ENCODE results near the genes SLC25A44, BGLAP and RHBG.

DNA sequence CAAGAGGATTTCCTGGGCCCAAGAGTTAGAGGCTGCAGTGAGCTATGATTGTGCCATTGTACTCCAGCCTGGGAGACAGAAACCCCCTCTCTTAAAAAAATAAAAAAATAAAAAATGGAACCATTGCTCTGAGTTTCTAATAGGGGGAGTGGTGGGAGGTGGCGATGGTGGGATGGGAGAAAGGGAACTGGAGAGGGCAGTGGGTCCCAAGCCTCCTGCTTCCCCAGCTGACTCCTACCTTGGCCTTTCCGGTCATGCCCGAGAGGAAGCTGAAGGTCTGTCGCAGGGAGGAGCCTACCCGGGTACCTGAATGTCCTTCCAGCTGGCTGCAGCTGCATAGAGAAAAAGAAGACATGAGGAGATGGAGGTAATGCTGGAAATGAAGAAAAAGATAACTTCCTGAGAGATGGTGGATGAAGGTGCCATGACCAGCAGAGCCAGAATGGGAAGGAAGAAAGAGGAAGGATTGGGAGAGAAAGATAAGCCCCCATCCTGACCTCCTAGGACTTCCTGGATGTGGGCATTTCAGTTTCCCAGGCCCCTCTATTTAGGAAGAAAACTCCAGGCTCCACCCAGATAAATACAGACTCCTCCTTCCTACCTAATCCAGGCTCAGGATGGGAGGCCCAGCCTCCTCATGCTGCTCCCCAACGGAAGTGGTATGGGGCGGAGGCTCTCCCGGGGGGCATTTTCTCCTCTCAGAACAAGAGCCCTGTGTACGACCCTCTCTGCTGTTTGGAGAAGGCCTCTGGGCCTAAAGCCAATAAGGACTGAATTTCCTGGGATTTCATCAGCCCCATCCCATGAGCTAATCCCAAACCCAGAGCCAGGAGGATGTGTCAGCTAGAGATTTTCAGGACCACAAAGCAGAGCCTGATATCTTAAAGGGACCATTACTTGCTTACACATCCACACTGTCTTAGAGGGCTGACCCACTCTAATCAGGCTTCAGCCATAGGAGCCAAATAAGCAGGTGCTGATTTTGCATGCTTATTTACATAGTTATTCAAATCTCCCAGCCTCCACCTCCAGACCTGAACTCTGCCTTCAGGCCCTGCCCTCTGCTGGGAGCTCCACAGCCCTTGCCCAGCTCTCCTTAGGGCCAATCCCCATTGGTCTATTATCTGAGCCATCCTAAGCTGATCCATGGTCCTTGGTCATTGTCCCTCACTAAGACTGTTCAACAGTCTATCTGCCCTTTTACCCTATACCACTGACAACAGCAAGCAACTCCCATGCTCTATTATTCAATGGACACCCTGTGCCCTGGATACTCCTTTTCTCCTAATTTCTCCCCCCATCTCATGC is 5.0 kb upstream of the ARHGEF2 start:
- PRO-cap, result no peak
- RAMPAGE, long total RNA, result no peak

DNA sequence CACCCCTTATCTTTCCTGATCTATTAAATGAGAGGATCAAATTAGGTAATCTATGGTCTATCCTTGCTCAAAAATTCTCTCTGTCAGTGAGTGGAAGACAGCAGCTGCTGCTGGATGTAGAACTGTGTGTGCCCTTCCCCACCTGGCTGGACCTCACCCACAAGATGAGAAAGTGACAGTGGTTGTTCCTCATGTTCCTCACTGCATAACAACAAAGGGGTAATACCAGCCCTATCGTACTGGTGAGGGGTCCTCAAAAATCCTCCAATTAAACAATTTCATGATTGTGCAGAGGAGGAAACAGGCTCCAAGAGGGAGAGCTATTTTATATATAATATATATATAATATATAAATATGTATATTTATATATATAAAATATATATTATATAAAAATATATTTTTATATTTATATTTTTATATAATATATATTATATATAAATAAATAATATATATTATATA is 16.8 kb downstream of the SSR2 start:
- PRO-cap, result no peak
- RAMPAGE, long total RNA, result no peak

DNA sequence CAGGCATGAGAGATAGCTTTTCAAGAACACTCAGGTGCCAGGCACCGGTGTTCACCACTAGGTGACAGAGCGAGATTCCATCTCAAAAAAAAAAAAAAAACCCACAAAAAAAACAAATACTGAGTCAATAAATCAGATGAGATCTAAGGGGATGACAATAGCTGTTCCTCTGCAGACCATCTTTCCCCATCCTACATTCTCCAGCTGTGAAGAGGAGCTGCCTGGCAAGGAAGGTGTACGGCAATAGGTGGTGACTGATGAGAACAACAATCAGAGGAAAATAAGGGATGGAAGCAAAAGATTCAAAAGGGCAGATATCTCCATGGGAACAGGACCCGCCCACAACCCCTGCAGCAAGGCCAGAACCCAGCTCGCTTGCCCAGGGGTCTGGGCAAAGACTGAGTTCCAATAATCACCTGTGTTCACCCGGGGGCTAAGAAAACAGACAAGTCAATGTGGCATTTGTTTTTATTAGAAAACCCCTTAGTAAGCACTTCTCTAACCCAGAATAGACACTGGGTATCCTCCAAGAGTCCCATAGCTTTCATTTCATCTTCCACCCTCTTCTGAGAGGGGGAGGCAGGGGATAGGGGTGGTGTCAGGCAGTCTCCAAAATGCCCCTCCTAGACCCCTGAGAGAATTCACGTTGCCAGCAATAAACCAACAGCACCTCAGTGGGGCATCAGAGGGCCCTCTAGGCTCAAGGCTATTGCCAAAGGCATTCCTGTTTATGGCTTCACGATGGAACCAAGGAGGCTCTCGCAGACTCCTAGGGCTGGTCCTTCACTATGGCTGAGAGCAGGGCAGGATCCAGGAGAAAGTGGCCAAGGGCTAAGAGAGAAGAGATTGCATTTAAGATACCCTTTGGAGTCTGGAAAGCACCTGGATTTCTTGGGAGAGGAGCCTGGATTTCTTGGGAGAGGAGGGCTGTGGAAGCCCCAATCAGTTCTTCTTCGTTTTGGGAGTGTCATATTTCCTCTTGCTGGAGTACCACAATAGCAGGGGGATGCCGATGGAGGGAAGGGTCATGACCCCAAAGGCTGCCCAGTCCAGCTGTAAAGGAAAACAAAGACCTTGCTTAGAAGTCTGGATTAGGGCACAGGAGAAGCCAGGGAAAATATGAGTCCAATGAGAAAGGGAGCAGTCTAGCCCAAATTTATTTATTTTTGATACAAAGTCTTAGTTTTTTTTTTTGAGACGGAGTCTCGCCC is 11.7 kb downstream of the SSR2 start:
- PRO-cap, result no peak
- RAMPAGE, long total RNA, result no peak

DNA sequence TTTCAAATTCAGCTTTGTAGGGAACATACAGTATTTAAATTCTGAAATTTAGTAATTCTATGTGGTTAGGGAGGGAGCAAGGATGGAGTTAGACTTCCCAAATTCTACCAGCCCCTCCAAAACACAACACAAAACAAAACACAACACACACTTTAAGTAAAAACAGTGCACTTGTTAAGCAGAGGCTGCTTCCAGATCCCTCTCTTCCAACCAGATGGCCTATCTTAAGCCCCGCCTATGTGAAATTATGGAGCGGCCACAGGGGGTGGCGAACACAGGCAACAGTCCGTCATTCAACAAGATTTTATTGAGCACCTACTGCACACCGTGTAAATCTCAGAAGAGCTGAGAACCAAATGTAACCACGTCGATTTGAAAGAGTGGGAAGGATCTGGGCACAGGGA is 838 bp downstream of the UBQLN4 start:
- PRO-cap, result no peak
- RAMPAGE, long total RNA, result no peak

GRCh38 chr1:156086077-156086781 is 4.0 kb upstream of the MEX3A start:
- PRO-cap, result no peak
- RAMPAGE, long total RNA, result no peak

DNA sequence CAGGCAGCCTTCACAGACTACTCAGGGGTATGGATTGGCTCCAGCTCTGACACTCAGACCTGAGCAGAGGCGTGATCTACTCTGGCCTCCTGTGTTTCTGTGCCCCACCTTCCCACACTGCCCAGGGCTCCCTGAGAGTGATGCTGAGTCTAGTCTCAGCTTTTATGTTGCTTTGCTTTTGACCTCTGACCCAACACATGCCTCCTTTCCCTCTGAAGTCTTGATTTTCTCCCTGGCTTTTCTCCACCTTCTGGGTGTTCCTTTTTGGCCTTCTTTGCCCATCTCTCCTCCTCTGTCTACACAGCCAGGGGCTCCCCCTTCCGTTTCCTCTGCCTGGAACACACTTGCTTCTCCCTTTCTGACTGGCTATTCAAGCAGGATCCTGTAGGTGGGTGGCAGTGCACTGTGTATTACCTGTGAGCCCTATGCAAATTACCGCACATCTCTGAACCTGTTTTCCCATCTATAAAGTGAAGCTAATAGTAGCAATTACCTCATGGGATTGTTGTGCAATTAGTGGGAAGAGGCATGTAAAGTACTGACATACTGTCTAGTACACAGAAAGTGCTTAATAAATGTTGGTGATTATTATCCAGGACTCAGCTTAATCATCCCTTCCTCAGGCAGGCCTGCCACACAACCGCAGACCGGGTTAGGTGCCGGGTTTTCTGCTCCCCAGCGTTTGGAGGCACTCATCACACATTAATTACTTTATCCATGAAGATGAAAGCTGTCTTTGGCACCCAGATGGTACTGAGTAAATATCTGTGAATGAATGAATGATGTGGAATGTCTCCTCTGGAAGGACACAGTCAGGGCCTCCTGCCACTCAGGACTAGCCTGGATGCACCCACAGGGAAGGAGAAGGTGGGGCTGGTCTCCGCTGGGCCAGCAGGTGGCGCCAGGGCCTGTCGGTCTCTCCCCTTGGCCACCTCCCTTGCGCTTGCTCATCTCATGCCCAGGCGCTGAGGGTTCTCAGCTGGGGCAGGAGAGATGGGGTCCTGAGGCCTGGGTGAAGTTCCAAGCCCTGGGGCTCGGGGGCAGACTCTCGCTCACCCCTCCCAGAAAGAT is 14.0 kb upstream of the MEX3A start:
- PRO-cap, result no peak
- RAMPAGE, long total RNA, result no peak

DNA sequence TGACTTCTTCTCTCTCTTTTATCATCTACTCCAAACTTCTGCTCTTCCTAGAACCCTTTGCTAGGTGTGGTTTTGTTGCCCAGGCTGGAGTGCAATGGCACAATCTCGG is 1.9 kb downstream of the LMNA start:
- PRO-cap, result no peak
- RAMPAGE, long total RNA, result no peak

- PRO-cap, result no peak
- RAMPAGE, long total RNA, result no peak
These were observed 14.5 kb upstream of the SEMA4A start for GRCh38 chr1:156138703-156139417.

DNA sequence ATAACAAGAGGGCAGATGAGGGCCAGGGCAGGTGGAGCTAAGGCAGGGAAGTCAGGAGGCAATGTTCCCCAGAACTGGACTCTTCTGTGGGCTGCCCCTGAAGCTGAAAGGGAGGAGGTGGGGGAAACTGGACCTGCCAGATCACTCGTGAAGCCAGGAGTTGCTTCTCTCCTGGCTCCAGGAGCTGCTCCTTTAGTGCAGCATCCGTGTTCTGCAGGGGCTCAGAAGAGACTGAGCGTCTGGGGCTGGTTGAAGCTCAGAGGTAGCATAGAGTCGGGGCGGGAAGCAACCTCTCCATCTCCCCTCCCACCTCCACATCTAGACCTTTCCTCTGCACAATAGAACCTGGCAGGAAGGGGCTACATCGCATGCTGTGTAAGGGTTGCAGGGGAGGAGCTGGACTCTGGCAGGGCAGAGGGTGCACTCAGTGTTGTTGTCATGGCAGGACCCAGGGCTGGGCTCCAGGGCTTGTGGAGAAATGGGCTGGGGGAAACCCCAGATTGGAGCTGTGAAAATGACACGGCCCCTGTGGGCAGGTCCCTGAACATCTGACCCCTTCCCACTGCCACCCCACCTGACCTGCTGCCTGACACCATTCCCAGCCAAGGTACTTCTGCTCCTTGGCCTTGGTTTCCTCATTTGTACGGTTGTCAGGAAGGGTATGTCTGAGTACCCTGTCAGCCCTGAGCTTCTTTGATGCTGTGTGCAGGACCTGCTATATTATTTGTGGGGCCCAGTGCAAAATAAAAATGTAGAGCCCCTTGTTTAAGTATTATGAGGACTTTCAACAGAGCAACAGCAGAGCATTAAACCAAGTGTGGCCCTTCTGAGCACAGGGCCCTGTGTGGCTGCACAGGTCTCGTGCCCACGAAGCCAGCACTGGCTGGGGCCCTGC is 2.7 kb upstream of the SEMA4A start:
- PRO-cap, result no peak
- RAMPAGE, long total RNA, result no peak

GRCh38 chr1:156152179-156153106 is 942 bp upstream of the SEMA4A start:
- PRO-cap, result no peak
- RAMPAGE, long total RNA, result no peak

DNA sequence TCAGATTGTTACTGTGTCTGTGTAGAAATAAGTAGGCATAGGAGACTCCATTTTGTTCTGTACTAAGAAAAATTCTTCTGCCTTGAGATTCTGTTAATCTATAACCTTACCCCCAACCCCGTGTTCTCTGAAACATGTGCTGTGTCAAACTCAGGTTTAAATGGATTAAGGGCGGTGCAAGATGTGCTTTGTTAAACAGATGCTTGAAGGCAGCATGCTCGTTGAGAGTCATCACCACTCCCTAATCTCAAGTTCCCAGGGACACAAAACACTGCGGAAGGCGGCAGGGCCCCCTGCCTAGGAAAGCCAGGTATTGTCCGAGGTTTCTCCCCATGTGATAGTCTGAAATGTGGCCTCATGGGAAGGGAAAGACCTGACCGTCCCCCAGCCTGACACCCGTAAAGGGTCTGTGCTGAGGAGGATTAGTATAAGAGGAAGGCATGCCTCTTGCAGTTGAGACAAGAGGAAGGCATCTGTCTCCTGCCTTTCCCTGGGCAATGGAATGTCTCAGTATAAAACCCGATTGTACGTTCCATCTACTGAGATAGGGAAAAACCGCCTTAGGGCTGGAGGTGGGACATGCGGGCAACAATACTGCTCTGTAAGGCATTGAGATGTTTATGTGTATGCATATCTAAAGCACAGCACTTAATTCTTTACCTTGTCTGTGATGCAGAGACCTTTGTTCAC is 12.3 kb upstream of the SLC25A44 start:
- PRO-cap, result no peak
- RAMPAGE, long total RNA, result no peak

GRCh38 chr1:156182170-156182390 is 11.8 kb upstream of the SLC25A44 start:
- PRO-cap, result no peak
- RAMPAGE, long total RNA, result no peak

DNA sequence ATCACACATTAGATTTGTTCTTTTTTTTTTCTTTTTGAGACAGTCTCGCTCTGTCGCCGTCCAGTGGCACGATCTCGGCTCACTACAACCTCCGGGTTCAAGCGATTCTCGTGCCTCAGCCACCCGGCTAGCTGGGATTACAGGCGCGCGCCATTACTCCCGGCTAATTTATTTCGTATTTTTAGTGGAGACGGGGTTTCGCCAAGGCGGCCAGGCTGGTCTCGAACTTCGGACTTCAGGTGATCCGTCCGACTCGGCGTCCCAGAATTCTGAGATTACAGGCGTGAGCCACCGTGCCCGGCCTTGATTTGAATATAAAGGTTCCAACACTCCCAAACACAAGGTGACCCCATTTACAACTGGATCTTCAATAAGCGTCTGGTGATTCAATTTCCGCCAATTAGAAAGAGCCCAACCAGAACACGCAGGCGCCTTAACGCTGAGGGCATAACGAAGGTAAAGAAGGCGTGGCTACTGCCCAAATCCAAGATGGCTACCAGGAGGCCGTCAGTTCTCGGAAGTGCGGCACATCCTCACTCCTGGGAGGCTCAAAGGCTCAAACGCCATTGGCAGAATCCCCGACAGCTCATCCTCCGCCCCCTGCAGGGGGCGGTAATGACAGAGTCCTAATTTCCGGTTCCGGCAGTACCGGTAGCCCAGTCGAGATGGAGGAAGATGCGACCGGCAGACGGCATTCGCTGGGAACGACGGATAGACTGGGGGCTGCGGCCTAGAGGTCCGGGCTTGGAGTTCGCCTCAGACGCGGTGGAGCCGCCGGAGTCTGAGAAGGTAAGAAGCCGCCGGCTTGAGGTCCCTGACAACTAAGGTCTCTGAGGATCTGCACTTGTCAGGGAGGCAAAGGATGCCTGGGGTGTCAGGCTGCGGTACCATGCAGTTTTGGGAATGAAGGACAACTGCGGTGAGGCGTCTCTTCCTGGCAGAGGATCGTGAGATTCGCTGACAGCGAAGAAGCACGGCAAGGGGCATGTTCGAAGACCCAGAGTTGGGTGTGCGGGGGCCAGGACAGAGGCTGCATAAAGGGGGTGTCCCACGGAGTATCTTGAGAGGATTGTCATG is at the start of gene SLC25A44:
SLC25A44 (plus strand) TSS at position 646 of the 1,077 bp plus-strand sequence.
- PRO-cap, result no peak
- RAMPAGE, long total RNA, result start-site peak on the plus strand centred at position 650 of the sequence, 58 bp wide, 230 and 171 reads in 2 replicates

DNA sequence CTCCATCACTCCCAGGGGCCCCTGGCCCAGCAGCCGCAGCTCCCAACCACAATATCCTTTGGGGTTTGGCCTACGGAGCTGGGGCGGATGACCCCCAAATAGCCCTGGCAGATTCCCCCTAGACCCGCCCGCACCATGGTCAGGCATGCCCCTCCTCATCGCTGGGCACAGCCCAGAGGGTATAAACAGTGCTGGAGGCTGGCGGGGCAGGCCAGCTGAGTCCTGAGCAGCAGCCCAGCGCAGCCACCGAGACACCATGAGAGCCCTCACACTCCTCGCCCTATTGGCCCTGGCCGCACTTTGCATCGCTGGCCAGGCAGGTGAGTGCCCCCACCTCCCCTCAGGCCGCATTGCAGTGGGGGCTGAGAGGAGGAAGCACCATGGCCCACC is at the start of gene BGLAP:
BGLAP (plus strand) TSS at position 209 of the 390 bp plus-strand sequence.
- PRO-cap, result no peak
- RAMPAGE, long total RNA, result no peak

DNA sequence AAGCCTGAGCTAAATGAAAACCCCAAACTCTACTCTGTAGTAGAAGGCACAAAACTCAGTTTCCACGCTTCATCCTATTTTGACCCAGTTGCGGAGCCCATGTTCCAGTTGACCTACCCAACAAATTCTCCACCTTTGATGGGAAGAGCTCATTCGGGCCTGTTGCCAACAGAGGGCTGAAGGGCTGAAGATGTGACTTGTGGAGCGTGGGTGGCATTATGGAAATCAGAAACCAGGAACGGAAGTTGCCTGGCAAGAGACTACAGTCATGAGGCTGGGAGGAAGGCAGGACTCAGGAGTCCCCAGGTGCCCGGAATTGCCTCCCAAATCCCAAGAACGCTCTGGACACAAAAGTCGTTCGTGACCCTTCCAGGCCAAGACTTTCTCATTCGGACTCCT is 950 bp downstream of the SMG5 start:
- PRO-cap, result no peak
- RAMPAGE, long total RNA, result no peak

DNA sequence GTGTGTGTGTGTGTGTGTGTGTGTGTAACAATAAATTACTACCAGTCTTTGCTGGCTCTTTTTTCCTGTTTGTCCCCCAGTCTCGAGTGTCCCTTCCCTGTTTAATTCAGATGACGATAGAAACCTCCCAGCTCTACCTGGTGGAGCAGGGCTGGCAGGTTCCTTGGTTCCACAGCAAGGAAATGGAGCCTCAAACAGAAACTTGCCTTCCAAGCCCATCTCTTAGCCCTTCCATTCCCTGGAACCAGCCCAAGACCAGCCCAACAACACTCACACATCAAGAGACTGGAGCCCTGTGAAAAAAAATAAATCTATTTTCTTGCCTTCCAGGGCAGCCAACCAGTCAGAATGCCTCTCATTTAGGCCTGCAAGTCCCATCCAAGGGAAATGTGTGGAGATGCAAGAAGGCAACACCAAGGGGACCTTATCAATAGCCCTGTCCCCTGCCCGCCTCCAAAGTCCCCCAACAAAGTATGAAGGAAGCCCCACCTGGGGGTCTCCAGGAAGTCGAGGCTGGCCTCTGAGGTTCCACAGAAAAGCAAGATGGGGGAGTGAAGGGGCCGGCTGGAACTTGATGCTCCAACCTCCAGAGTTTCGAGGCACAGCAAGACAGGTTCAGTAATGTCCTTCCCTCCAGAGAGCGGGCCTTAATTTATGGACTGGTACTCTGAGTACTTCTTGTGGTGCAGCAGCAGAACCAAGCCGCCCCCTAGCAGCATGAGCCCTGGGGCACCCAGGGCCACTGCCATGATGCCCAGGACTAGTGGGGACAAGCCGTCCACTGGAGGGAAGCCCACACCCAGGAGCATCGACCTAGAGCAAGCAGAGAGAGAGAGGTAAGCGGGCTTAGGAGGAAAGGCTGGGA is 2.9 kb downstream of the GLMP start:
- PRO-cap, result no peak
- RAMPAGE, long total RNA, result no peak

- PRO-cap, result no peak
- RAMPAGE, long total RNA, result no peak
These were observed at the start of gene RHBG for GRCh38 chr1:156368760-156369521. TSS of gene RHBG (plus strand) at chr1:156369211.

GRCh38 chr1:156466458-156467569 is 33.8 kb downstream of the MEF2D start:
- PRO-cap, result no peak
- RAMPAGE, long total RNA, result no peak

DNA sequence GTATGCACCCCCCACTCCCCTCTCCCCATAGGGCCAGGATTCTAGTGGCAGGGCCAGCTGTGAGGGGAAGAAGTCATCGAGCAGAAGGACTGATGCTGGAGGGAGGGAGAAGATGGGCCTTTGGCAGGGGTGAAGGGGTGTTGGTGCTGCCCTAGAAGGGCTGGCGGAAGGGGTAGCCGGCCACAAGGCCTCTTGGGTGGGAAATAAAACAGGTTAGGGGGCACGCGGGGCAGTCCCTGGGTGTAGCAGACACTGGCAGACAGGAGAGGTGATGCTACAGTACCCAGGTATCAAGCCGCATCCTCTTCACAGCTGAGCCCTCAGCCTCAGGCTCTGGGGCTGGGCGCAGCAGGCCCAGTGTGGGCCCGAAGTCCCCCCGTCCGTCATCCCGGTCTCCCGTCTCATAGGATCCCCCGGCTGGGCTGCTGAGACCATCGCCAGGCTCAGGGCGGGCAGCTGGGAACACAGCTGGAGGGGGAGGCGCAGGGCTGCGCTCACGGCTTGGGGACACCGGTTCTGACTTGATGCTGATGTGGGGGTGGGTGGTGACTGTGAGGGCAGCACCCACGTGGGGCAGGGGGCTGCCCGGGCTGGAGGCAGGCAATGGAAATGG is 32.8 kb downstream of the MEF2D start:
- PRO-cap, result no peak
- RAMPAGE, long total RNA, result no peak

DNA sequence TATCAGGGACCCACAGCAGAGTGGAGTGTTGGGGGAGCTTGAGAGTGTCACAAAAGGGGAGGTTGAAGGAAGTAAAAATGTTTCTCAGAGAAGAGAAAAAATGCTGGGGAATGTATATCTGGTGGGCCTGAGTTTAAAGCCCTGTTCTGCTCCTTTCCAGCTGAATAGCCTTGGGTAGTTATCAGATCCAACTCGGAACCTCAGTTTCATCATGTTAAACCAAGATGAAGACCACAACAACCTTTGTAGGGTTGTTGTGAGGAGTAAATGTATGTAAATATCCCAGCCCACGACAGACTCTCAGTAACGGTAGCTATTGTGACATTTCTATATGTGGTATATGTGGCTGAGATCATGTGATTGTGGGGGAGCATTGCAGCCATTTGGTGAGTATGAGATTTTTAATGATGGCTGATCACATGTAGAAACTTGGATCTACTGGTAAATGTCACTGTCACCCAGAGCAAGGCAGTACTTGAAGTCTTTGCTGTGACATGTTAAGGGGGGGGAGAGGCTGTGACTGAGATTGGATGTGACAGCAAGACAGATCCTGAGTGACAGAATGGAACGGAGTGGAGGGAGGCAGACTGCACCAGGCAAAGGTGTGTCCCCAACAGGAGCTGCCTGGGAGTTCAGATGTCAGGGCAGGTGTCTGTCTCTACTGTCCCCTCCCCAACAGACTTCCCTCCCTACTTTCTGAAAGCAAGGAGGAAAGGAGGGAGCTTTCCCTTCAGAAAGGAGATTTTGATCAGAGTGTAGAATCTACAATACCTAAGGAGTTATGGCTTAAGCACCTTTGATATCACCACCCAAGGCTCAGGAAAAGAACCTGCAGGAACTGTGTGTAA is 23.9 kb upstream of the MEF2D start:
- PRO-cap, result no peak
- RAMPAGE, long total RNA, result no peak